ENCODE data around the gene SCLT1.

- PRO-cap, result no peak
These were observed 53.0 kb upstream of the SPRY1 start for GRCh38 chr4:123343415-123344227.

- PRO-cap, result no peak
These were observed 38.6 kb downstream of the SPRY1 start for GRCh38 chr4:123435153-123435569.

DNA sequence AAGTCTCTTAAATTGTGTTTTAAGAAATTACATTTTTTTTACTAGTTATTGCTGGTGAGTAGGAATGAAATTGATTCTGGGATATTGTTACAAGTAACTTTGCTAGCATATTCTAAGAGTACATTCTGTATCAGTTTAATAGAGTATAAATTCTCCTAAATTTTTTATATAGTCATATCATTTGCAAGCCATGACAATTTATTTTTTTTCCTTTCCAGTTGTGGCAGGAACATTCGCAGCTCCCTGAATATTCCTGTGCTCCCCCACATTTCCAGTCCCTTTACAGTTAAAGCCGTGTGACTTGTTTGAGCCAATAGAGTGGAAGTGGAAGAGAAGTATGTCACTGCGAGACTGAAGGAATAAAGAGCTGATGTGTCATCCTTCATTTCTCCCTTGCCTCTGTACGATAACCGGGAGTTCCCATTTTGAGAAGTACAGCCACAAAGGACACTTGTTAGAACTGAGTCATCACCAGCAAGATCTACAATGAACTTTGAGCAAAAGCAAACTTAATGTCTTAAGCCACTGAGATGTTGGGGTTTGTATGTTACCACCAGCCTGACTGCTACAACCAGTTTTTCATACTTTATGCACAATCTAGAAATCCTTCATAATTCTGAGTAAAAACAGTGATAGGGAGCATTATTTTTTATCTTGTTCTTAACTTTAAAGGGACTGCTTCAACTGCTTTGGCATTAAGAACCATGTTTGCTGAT, 92.3 kb downstream of the SPRY1 start:
- PRO-cap, result no peak

DNA sequence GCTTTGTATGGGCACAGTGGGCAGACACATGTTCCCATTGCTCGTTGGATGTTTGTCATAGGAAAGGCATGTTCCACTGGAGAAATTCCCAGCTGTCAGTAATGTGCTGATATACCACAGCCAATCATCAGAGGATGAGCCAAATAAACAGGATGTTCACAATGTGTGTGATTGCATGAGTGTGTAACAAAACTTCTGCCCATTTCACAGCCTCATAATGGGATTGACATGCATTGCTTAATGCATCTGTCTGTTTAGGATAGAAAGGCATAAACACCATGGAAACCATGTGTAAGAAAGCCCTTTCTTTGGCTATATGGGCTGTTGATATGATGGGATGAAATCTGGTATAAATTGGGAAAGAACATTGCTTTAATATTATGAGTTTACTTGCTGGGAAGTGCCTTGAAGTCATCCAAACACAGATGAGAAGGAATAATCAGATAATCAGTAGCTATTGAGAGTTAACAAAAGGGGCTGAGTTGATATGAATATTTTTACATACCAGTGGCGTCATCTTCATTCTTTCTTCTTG, 436.2 kb downstream of the SPRY1 start:
- PRO-cap, result no peak

DNA sequence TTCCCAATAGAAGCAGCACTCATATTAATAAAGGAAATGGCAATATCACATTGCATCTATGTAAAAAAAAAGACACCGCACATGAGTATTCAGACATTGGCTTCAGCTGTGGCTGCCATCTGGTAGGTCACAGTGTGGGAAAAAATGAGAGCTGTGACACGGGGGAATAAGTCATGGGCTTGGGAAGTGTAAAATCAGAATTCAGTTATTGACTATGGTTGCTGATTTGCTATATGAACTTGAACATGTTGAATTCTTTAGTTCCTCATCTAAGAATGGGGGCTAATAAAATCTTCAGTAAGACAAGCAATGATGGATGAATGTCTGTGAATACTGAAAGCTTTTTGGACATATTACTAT, 221.2 kb downstream of the ANKRD50 start:
- PRO-cap, result no peak

DNA sequence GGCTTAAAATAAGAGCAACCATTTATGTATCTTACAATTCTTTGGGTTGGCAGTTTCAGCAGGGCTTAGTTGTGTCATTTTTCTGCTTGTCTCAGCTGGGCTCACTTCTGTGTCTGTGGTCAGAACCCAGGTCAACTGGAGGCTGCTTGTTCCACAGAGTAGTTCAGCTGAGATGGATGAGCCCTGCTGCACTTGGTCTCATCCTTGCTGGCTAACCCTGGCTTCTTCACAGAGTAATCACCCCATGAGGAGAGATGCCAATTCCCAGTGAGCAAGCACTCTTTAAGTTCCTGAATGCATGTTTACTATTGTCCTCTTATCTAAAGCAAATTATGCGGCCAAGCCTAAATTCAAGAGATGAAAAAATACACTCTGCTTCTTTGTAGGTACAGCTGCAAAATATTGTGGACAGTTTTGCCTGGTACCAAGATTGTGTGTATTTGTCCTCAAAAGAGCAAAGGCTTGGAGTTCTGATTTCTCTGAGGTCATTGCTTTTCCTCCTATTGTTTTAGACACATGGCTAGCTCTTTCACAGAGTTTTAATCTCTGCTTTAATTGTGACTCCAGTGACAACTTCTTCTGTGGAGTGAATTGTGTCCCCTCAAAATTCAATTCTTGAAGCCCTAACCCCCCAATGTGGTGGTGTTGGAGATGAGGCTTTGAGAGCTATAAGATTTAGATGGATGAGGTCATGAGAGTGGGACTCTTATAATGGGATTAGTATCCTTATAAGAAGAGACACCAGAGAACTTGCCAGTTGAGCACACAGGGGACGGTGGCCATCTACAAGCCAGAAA, 236.6 kb upstream of the ANKRD50 start:
- PRO-cap, result no peak

GRCh38 chr4:125676161-125676604, 361.4 kb downstream of the FAT4 start:
- PRO-cap, result no peak

DNA sequence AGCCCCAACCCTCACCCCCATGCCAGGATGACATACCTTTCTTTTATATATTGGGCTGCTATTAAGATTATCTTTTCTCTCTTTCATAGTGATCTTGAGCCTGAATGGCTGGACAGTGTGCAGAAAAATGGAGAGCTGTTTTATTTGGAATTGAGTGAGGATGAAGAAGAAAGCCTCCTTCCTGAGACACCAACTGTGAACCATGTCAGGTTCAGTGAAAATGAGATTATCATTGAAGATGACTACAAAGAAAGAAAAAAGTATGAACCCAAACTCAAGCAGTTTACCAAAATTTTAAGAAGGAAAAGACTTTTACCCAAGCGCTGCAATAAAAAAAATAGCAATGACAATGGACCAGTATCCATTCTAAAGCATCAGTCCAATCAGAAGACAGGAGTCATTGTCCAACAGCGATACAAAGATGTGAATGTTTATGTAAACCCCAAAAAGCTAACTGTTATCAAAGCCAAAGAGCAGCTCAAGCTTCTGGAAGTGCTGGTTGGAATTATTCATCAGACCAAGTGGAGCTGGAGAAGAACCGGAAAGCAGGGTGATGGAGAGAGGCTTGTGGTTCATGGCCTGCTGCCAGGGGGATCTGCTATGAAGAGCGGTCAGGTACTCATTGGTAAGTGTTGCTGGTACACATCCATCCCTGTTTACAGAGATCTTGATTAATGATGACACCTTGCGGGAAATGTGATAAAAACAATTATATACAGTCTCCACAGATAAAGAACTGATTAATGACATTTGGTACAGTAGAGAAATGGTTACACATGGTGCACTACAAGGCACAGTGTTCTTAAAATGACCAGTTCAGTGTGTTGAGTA, 10.9 kb downstream of the INTU start:
- PRO-cap, result no peak

DNA sequence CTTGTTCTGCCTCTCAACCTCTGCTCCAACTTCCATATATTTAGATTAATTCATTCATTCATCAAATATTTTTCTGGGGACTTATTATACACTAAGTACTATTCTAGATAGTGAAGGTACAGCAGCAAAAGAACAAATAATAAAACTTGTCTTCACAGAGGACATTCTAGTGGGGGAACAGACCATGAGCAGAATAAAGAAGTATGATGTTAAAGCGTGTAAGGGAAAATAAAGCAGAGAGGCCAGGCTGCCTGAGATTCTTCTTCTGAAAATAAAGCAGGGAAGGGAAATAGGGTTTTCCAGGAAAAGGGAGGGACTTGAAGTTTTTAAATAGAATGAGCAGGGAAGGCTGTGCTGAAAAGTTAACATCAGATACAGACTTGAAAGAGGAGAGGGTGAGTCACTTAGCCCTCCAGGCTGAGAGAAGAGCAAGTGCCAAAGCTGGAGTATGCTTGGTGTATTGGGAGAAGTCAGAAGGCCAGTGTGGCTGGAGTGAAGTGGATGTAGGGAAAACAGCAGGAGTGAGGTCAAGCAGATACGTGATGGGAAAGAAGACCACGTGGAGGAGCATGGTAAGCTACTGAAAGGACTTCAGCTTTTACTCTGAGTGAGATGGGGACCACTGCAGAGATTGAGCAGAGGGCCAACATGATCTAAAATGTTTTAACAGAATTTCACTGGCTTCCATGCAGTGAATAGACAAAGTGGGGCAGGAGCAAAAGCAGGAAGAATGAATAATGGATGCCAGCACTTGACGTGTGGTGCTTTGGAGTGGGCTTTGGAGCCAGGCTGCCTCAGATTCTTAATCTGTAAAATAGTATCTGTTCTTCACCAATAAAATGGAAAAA, 9.9 kb upstream of the PLK4 start:
- PRO-cap, result no peak

DNA sequence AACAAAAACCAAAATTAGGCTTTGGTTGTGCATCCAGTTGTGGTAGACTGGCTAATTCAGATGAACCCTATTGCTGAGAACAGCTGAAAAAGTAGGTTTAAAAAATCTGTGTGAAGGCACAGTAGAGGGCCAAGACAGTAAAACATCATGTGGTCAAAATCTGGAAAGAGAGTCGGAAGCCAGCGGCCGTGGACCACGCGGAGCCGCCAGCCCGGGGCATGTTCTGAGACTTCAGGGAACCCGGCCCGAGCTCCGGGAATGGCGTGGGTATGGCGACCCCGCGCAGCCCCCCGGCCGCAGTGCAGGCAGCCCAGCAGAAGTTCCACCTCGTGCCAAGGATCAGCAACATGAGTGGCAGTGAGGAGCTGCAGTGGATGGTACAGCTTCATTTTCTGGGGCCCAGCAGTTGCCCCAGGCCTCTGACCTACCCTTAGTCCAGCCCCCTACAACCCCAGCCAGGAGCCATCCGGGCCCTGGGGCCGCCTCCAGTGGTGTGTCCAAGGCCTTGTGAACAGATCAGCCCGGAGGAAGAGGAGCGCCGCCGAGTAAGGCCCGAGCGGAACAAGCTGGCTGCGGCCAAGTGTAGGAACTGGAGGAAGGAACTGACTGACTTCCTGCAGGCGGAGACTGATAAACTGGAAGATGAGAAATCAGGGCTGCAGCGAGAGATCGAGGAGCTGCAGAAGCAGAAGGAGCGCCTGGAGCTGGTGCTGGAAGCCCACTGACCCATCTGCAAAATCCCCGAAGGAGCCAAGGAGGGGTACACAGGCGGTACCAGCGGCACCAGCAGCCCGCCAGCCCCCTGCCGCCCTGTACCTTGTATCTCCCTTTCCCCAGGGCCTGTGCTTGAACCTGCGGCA, 94.3 kb downstream of the LARP1B start:
- PRO-cap, result no peak

GRCh38 chr4:128270321-128271468, 16.9 kb downstream of the PGRMC2 start:
- PRO-cap, result no peak

DNA sequence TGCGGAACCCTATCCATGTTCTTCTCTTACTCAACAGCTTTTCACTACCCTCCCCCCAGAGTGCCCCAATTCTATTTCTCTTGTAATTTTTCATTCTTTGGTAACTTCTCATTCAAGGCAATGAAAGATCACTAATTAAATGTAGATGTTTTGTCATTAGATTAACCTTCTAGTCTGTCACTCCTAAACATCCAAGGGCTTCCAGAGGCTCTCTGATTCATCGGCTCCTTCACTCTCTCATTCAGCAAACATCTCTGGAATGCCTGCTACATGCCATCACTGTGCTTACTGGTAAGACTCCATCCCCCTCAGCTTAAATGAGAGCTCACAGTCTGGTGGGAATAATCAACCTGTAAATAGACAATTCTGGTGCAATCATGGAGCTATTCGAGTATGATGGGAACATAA, 241.4 kb upstream of the PGRMC2 start:
- PRO-cap, result no peak

- PRO-cap, result no peak
These were observed 72.4 kb upstream of the JADE1 start for GRCh38 chr4:128737146-128737473.

GRCh38 chr4:129093007-129094155, at the start of gene SCLT1:
TSS of gene SCLT1 (minus strand) at chr4:129093539.
- PRO-cap, result bidirectional peak, plus-strand start at chr4:129093739, minus-strand start at chr4:129093487

DNA sequence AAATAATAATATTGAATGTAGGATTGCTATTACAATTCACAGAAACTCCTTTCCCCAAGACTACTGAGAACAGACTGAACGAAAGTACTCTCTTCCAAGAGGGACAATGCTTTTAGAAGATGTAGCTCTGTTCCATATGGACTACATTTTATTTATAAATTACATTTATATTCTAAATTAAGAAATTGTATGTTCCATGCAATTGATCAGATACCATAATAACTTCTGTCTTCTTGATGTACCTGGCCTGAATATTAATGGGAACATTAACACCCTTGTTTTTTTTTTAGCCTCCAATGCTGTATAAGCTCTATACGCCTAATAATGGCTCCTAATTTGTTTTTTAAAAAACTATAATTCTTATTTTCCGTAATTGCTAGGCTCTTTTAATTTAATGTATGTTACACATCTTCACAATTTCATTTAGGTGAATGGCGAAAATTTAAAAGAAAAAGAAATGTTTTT, 266.1 kb downstream of the C4orf33 start:
- PRO-cap, result no peak

- PRO-cap, result no peak
These were observed 927.9 kb downstream of the C4orf33 start for GRCh38 chr4:130023928-130024162.

GRCh38 chr4:130028621-130028977, 932.6 kb downstream of the C4orf33 start:
- PRO-cap, result no peak

DNA sequence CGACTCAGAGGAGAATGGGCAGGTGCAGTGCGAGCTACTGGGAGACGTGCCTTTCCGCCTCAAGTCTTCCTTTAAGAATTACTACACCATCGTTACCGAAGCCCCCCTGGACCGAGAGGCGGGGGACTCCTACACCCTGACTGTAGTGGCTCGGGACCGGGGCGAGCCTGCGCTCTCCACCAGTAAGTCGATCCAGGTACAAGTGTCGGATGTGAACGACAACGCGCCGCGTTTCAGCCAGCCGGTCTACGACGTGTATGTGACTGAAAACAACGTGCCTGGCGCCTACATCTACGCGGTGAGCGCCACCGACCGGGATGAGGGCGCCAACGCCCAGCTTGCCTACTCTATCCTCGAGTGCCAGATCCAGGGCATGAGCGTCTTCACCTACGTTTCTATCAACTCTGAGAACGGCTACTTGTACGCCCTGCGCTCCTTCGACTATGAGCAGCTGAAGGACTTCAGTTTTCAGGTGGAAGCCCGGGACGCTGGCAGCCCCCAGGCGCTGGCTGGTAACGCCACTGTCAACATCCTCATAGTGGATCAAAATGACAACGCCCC, 2.3 kb downstream of the PCDH10 start:
- PRO-cap, result no peak

- PRO-cap, result no peak
These were observed 5.7 kb downstream of the PCDH10 start for GRCh38 chr4:133154804-133155263.

GRCh38 chr4:134200814-134201239, 762 bp downstream of the PABPC4L start:
- PRO-cap, result no peak

Data from mesenteric fat pad (tissue), 1 donor.